Epithelial cell of esophagus (primary cell): ENCODE results near the genes CPSF6, FRS2 and CCT2.

DNA sequence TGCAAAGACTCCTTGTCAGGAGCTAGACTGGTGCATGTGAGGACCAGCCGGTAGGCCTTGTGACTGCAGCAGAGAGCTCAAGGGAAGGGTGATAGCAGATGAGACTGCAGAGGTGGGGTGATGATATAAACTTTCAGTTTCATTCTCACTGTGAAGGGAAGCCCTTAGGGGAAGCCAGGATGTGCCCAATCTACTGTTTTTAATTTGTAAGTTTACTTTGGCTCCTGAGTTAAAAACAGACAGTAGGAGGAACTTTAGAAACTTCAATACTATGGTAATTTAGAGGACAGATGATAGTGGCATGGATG is 12.4 kb downstream of the IL22 start:
- RRBS, result no CpG with 5 or more reads among the region's 1 CpG

GRCh38 chr12:68336975-68337520 is 4.9 kb upstream of the MDM1 start:
- RRBS, result no CpG with 5 or more reads among the region's 6 CpGs

GRCh38 chr12:68359092-68359652 is 27.0 kb upstream of the MDM1 start:
- RRBS, result no CpG with 5 or more reads among the region's 4 CpGs

DNA sequence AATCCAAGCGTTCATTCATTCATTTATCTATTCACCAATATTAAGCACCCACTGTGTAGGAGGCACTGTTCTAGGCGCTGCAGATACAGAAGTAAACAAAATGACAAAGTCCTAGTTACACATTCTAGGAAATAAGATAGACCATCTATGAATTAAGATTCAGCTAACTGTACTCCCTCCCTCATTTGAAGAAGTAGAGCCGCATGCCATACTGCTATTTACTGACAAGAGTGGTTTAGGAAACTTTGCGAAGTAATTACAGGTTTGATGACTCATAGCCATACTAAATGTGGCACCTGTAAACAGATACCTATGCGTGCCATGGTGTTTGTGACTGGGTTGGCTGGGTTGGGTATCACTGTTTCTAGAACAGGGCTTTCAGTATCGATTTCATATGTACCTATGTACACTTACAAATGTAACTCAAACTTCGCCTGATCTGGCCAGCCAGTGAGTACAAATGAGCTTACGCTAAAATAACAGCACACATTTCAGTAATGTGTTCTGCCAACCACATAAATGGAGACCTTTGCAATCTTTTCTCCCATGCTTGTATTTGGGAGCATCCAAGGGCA is 42.0 kb upstream of the MDM1 start:
- RRBS, result no CpG with 5 or more reads among the region's 8 CpGs

DNA sequence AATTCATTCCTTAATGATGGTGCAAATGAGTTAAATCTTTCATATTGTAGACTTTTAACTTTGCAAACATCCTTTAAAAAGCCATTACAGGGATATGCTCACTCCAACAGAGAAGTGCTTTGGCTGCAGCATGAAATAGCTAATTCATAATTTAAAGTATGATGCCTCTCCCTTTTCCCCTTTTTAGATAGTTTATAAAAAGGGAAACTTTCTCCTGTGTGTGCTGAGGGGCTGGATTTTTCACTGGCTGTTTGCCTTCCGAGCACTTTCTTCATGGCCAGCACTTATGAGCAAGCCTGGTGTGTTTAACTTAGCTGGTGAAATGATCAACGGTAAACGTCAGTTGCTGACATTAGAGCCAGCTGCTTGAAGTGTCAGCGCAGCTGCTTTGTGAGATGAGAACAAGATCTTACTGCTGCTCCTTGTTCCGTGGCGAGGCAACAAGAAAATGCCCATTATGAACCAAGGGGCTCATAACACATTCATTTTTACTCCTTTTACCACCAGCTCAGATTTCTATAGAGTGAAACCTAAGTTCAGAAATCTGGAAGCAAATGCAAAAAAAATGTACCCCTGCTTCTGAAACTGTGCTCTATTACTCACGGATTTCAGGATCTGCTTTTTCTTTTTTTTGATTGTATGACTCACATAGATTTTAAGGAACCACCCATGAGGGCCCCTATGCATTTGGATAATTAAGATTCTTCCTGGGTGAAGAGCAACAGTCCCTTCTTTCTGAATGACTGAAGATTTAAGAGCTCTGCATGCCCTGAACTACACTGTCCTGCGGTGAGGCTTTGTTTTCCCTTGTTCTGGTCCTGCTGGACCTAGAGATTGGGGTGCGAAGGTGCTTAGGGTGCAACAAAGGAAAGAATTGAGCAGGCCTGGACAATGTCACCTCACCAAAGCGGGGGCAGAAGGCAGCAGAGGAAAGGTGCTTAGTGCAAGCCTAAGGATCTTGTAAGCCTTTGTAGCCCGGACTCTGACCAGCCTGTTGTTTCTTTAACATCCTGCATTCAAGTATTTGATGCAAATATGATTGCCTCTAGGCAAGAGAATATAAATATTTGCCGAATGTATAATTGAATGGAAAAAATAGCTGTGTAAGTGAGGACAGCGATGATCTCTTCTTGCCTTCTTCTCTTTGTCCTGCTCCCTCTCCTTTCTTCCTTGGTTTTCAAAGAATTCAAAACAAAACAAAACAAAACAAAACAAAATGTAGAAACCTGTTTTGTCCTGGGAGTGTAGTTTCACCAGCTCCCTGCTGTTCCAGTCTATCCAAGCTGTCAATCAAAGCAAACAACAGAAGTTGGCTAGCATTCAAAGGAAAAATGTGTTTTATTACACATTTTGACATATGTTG is 74.5 kb upstream of the CPM start:
- RRBS, result no CpG with 5 or more reads among the region's 13 CpGs

DNA sequence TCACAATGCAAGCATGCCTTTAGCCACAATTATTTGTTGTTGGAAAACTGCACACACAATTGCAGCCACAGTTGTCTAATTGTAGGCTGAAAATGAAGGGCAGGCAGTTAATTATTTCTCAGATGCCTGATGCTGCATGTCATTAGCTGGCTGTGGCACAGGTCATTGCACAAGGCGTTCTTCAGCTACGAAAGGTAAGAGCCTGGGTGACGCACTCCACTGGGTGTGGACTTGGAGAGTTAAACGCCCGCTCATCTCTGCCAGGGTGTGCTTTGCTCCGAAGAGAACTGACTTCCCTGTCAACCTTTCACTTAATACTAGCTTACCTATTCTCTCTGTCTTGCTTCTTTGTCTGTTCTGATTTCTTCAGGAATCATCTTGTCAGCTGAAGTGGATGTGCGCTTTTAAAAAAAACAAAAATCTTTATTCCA is 91.4 kb upstream of the CPM start:
- RRBS, result no CpG with 5 or more reads among the region's 7 CpGs

- RRBS, result no CpG with 5 or more reads among the region's 2 CpGs
These were observed 113.4 kb upstream of the CPM start for GRCh38 chr12:69046291-69046879.

DNA sequence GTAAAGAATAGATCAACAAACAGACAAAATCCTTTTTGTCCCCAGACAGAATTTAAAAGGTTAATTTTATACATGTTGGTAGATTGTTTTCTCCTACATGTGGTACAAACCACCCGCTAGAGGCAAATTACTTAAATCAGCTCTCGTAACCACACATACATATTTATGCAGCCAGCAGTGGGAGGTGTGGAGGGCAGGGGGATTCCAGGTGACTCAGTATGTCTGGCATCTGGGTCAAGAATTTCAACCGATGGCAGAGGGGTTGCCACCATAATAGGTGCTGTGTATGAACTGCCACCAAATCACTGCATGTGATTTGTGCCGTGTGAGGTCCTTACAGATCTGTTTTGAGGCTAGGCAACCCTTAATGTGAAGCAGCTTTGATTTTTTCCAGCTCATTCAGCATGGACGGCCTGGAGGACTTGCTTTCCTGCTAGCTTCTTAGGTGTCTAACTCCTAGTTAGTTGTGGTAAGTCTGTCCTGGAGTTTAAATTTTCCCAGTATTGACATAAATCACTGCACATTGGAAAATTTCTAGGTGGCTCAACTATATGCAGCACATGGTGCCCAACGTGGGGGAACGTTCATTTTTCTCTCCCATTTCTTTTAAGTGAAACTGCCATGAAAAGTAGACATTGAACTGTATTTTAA is 120.1 kb upstream of the CPM start:
- RRBS, result no CpG with 5 or more reads among the region's 7 CpGs

- RRBS, result 0% methylated on average over 3 of the region's 44 CpGs
These were observed at the start of gene CPSF6 for GRCh38 chr12:69239140-69239716. TSS of gene CPSF6 (plus strand) at chr12:69239569.

- RRBS, result 2% methylated on average over 11 of the region's 72 CpGs
These were observed at the start of gene FRS2 for GRCh38 chr12:69469962-69470936. TSS of gene FRS2 (plus strand) at chr12:69470388.

- RRBS, result no CpG with 5 or more reads among the region's 3 CpGs
These were observed 45.0 kb downstream of the FRS2 start for GRCh38 chr12:69515277-69515598.

DNA sequence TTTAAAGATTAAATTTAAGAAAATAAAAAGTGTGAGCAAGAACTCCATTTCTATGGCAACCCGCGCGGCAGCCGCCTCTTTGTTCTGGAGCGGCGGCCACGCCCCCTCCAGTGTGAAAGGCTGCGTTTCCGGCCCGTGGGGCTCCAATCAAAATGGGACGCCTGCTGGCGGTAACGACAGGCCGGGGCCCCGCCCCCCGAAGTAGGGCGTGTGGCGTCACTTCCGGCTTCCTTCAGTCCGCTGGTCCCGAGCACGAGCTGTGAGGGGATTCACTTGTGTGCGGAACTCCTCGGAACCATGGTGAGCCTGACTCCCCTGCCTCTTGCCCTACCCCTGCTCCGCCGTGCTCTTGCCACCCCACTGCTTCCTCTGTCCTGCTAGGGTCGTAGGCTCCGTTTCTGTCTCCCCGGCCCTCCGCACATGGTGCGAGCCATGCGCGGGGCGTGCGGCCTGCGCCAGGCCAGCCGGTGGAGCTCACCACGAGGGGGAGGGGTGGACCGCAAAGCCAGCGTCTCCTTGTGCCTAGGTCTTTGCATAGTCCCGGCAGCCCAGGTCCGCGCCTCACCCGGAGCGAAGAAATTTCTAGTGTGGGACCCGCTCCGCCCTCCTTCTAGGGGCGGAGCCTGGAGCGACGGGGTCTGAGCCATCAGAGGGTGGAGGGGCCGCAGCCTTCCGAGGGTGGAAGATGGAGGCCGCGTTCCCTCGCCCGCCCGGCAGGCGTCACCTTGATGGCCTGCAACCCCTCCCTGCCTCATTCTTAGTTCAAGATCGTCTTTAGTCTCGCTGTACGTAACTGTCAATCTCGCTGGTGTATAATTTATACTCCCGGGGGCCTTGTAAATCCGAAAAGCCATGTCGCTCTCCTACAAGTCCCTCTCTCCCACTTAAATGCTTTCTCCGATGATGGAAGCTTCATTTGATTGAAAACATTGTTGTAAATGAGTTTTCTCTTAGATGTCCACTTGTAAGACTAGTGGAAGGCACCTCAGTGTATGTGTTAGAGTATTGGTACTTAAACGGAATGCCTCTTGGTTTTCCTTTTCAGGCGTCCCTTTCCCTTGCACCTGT is at the start of gene CCT2:
CCT2 (plus strand) TSS at position 235 of the 1,068 bp plus-strand sequence.
- RRBS, result 2% methylated on average over 24 of the region's 68 CpGs

DNA sequence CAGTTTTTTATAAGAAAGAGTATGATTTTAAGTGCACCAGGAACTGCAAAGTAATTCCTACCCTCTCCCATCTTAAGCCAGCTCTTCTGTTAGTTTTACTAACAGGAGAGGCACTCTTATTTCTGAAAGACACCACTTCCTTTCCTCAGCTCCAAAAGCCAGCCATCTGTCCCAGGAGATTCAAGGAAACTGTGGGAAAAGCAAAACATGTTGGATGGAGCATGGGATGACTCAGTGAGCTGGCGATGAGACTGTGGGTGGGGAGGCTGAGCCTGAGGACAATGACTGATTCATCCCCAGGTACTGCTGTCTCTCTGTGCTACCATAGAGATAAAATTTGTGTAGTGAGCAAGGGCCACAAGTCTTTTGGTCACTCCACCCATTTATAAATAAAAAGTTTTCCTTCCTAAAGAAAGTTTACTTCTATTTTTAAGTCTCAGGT is 141.4 kb downstream of the MYRFL start:
- RRBS, result no CpG with 5 or more reads among the region's 1 CpG

- RRBS, result no CpG with 5 or more reads among the region's 2 CpGs
These were observed 203.0 kb upstream of the CNOT2 start for GRCh38 chr12:70040031-70040748.

DNA sequence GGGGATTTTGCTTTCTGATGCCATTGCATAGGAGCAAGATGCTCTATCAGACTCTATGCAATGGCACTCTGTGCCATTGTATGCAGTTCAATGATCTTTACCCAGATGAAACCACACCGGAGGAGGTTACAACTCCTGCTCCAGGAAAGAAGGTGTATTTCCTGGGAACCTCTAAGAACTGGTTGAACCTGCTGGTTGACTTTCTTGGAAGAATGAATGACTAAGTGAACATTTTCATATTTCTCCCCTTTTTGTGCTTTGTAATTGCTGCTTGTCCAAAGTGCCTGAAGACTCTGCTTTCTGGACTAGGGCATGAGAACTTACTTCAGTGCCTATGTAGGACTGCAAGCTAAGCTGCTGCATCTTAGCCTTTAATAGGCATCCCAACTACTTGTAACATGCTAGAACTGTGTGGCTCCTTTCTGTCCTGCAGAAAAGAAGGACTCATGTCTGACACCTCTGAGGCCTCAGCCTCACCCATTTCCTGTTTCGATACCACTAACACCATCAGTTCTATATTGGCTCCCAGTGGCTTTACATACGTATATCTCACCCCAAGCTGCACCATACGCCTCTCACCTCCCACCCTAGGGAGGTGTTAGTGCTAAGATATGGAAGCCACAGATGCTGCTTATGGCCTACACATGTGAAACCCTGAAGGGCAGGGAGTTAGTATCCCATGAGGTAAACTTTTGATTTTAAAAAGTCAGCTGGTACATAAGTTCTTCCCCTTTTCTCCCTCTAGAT is 193.4 kb upstream of the CNOT2 start:
- RRBS, result no CpG with 5 or more reads among the region's 4 CpGs

DNA sequence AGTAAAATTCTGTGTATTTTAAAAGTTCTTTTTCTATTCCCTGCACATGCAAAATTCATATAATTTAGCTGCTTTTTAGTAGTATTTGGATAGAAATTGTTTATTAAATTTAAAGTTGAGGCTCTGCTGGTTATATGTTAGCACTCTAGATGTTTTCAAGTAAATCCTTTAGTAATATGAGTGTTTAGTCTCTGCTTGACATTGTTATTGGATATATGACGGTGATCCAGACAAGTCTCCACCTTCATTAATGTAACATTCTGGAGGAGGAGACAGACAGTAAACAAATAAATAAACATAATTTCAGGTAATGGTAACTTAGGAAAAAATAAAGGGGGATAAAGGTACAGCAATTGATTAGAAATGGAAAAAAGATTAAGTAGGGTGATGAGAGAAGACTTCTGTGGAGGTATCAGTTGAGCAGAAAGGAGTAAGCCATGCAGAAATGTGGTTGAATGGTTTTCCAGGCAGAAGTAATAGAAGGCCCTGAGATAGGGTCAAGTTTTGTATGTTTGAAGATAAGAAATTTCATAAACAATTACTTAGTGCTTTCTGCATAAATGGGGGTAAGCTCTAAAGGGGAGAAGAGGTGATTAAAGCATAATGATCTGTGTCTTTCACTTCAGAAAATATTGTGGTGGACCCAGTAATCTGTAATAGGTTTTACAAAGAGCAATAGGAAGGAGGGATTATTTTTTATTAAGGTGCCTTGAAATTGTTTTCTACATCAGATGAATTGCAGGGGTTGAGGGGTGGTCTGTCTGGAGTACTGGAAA is 7.2 kb downstream of the CNOT2 start:
- RRBS, result no CpG with 5 or more reads among the region's 1 CpG

GRCh38 chr12:70365895-70366054 is 315 bp upstream of the KCNMB4 start:
- RRBS, result 2% methylated on average over 4 of the region's 11 CpGs

DNA sequence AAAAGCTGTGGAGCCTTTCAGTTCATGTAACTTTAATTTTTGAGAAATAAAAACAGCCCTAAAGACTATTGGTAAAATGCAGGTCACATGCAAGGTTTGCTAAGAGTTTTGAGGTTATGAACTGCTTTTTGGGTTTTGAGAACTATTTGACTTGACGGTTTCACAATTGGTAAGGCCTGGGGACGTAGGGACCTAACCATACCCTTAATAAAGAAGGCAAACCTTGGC is 103.3 kb downstream of the KCNMB4 start:
- RRBS, result no CpG with 5 or more reads among the region's 2 CpGs

GRCh38 chr12:70645585-70646428 is 8.6 kb upstream of the PTPRB start:
- RRBS, result no CpG with 5 or more reads among the region's 10 CpGs

- RRBS, result no CpG with 5 or more reads among the region's 3 CpGs
These were observed 119.0 kb upstream of the PTPRB start for GRCh38 chr12:70756106-70756660.